H7 (cell line): ENCODE results near the gene SLC35G1.

DNA sequence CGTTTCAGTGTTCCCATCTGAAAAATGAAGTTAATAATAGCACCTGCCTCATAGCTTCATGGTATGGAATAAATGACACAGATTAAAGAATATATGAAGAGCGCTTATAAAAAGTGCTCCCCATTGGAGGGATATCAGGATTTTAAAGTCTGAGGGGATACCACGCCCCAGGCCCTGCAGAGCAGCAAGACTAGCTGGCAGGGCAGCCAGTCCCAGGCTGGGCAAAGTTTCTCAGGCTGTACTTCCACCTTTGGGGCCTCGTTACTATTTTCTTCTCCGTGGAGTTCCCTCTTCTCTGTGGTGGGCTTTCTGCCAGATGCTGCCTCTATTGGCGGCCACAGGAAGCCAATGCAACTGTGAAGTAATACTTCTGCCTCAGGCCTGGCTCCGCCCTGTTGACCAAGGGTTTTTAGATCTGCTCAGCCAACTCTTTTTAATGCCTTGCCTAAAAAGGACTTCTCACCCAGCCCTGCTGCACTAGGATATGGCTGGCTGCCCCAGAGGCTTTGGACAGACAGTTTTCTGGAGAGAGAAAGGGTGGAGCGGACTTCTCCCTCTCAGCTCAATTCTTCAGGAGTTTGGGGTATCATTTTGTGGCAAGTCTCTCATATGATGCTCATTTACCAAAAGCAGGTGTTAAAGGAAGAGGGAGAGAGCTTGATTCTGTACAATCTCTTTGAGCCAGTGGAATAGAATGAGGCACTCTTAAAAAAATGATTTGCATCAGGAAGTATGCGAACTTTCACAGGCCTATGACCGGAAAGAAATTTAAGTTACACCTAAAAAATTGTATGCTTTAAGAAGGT, 67.4 kb downstream of the HHEX start:
- RAMPAGE, long total RNA, result no peak

DNA sequence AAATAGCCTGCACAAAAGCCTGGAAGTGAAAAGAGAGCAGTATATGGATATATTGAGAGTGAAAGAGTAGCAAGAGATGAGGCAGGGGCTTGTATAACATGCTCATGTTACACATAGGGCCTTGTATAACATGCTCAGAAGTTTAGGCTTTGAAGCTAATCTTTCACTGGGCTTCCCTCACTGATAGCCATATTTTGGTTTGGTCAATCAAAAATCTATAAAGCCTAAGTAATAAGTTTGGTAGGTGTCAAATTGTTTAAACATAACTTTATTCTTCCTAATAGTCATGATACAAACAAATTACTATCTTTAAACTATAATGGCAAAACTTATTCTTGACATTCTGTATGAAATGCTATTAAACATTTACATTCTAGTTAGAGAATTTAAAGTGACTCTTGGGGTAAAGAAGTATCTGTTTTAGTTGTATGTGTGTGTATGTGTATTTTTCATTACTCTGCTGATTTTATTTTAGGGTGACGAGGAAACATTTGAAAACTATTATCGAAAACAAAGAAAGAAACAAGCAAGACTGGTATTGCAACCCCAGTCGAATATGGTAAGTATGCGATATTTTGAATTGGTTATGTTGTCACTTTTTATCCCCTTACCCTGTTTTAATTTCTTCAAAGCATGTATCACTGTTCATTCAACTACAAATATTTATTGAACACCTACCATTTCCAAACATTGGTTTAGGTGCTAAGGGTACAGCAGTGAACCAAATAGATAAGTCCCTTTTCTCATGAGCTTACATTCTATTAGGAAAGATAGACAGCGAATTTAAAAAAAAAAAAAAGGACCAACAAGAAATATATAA, 79.8 kb downstream of the EXOC6 start:
- RAMPAGE, long total RNA, result no peak

GRCh38 chr10:93032214-93032700, 28.3 kb upstream of the CYP26C1 start:
- RAMPAGE, long total RNA, result no peak

DNA sequence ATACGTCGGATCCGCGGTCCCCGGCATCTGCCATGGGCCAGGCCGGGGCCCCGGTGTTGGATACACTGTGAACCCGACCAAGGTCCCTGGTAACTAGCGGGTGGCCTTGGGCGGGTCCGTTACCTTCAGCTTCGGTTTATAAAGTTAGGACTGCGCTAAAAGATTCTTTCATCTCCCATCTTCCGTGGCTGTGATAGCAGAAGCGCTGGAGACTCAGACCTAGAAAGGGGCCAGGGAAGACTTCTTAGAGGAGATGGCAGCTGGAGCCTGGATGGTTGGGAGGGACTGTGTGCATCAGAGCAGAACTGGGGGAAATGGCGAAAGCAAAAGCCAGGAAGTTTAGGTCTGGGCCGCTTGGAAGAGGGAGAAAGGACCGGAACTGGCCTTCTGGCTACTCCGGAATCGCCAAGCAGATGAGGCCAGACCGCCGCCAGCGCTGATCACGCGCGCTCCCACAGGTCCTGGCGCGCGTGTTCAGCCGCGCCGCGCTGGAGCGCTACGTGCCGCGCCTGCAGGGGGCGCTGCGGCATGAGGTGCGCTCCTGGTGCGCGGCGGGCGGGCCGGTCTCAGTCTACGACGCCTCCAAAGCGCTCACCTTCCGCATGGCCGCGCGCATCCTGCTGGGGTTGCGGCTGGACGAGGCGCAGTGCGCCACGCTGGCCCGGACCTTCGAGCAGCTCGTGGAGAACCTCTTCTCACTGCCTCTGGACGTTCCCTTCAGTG, 1.8 kb downstream of the CYP26C1 start:
- RAMPAGE, long total RNA, result no peak

GRCh38 chr10:93225777-93226226, 152.1 kb downstream of the CYP26A1 start:
- RAMPAGE, long total RNA, result no peak

DNA sequence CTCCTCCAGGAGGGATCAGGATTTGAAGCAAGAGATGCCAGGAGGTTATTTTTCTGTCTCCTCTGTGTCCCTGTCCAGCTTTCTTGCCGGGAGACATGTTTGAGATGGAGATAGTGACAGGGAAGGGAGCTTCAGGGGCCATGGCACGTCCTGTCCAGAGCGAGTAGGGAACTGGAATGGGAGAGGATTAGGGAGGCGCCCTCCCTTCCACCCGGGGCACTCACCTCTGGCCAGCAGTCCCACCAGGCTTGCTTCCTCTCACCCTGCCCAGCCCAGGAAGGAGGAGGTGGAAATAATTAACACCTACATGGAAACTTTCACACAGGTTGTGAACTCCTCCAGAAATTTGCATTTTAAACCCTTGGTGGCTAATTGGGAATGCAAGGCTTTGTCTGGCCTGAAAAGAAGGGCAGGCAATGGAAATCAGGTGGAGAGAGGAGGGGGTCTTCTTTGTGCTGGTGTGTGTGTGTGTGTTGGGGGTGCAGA, 199.2 kb downstream of the CYP26A1 start:
- RAMPAGE, long total RNA, result no peak

- RAMPAGE, long total RNA, result no peak
These were observed 147.1 kb downstream of the MYOF start for GRCh38 chr10:93334879-93335570.

GRCh38 chr10:93417045-93417907, 64.9 kb downstream of the MYOF start:
- RAMPAGE, long total RNA, result no peak

GRCh38 chr10:93421982-93422539, 60.1 kb downstream of the MYOF start:
- RAMPAGE, long total RNA, result no peak

DNA sequence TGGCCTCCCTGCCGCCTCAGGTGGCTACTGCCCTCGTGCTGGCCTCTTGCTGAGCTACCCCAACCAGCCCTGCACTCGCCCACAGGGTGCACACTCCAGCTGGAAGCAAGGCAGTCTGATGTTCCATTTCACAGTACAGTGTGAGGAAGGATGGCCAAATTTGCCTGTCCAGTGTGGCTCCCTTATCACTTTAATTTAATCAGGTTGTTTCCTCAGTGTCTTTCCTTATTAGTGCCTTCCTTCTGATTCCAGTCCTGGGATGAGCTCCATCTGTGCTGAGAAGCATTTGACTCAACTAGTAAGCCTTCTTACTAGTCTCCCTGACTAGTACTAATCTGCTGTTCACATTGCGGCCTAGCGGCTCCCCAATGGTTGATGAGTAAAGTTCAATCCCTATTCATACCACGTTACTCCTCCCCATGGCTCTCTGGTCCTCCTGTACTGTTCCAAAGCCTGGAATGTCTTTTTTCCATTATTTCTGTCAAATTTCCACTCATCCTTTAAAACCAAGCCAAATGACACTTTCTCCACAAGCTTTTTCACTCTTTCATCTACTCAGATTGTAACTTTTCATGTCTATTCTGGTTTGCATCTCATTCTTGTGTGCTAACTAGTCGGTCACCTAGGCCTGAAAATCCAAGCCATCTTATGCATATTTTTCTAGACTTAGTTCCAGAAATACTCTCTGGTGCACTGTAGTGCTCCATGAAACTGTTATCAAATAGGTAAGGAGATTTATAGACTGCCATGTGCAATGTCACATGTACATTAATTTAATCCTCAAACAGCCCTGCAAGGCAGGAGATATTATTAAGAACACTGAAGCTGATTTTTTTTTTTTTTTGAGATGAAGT, 8.0 kb downstream of the MYOF start:
- RAMPAGE, long total RNA, result no peak

- RAMPAGE, long total RNA, result no peak
These were observed 11.5 kb upstream of the FFAR4 start for GRCh38 chr10:93554820-93555493.

- RAMPAGE, long total RNA, result no peak
These were observed 1.4 kb downstream of the FFAR4 start for GRCh38 chr10:93567867-93568342.

DNA sequence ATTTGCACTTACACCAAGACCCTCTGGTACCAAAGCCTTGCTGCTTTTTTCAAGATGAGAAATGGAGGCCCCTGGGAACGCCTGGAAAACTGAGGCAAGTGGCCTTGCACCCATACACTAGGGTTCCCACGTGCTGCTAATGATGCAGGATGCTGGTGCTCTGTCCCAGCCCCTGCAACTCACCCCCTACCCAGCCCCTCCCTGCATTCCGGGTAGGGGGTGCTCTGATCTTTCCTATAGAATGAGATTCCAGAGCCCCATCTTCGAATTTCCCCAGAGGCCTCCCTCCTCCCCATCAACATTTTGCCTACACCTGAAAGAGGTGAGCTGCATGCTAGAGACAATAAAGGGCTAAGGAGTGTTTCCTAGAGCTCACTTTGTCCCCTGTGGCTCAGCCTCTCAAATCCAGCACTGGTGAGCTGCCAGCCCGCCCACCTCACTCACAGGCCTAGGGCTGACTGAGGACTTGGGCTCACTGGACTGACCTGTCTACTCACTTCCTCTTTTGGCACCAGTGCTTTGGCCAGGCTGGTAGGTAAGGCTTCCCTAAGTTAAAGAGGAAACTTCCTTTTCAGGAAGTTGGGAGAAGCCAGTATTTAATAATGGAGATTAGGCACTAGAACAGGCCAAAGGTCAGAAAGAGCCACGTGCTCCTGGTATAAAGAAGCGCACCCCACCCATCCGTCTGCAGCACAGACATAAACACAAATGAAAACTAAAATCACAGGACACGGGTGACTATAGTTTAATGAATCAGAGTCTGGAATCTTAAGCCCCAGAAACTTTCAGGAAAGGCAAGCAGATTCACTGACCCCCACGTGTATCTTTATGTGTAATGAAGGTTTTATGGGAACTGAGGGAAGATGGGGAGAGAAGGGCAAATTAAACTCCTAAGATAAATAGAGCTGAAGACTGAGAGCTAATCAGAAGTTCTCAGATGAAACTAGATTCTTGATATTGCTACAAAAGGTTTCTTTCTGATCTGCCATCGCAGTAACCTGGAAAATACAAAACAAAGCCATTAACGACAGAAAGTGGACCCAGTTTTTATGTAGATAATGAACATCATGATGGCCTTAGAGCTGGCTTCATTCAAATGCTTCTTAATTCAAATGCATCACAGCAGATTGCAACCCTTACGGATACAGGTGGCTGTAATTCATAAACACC, 9.5 kb downstream of the RBP4 start:
- RAMPAGE, long total RNA, result no peak

DNA sequence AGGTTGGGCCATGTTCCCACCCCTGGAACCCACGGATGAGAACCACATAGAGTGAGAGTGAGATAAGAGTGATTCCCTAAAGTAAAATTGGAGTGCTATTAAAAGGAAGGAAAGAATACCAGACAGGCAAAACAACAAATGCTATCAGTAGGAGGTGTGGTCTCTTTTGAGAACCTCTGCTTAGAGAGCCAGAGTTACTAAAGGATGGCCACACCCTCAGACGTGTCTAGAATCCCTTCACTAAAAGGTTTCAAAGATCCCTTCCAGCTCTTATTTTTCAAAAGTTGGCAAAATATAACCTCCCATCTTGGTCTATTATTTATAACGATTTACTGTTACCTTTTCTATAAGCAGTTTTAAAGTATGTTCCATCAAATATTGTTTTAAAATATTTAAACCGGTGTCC, 49.3 kb downstream of the LGI1 start:
- RAMPAGE, long total RNA, result no peak

DNA sequence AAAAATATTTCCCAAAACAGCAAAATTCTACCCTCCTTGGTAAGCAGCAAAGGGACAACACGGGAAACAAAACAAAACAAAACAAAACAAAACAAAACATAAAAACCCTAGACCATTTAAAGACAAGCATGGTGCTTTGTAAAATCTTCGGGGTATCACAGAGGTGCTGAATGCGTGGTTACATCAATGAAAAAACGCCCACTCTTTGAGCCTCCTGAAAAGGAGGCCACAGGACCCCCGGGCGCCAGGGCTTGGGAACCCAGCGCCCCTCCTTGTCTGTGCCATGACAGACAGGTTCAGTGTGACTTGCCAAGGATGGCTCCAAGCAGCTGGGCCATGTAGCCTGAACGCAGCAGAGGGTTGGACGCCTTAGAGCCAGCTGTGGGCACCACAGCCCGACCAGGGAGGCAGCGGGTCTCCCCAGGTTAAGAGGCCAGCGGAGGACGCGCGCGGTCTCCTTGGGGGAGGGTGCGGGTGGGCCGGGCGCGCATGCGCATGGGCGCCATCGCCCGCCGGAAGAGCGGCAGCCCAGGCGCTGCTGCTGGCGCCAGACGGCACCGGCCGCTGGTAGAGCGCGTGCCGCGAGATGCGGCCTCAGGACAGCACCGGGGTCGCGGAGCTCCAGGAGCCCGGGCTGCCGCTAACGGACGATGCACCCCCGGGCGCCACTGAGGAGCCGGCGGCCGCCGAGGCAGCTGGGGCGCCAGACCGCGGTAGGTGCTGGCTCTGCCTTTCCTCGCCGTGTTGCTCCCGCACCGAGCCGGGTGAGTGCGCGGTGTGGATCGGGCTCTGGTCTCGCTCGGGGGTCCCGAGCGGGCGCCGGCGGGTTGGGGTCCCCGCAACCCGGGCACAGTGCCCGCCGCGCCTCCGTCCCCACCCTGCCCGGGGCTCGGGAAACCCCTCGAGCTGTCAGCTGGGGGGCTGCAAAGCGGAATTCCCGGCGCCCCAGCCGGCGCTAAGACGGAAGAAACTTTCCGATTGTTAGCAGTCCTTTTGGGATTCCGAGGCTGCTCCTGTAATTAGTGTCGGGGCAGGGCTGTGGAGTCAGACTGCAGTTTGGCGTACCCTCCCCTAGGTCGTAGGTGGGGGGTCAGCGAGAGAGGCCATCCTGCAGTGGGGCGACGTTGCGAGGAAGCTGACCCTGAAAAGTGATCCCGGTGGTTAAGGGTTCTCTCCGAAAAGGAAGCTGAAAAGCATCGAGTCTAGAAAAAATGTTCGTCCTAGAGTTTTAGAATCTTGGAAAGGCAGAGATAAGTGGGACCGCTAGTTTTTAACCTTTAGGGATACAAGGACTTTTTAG, at the start of gene SLC35G1:
Gene SLC35G1 (plus strand): TSS at position 531 of the 1,300 bp plus-strand sequence.
- RAMPAGE, long total RNA, result no peak

DNA sequence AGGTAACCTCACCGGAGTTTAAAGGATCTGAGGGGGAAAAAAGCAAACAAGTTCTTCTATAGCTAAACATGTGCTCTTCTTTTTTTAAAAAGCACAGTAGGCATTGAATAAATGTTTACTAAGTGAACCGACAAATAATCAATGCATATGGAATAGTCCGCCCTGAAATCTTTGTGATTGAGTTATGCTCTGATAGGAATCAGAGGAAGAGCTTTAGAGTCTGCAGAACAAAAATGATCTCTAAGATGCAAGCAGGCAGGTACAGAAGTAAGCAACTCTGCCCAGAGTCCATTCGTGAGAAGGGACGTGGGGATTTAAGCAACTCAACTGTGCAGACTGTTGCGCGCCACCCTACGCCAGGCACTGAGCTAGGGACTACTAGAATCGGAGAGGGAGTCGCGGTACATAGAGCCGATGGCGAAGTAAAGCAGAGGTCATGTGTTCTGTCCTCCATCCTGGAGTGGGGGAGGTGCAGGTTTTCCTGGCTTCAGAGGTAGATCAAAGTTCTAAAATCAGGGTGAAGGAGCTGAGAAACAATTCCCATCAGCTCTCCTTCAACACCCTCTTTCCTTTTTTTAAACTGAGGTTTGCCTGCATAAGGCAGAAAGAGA, 23.1 kb downstream of the SLC35G1 start:
- RAMPAGE, long total RNA, result no peak

DNA sequence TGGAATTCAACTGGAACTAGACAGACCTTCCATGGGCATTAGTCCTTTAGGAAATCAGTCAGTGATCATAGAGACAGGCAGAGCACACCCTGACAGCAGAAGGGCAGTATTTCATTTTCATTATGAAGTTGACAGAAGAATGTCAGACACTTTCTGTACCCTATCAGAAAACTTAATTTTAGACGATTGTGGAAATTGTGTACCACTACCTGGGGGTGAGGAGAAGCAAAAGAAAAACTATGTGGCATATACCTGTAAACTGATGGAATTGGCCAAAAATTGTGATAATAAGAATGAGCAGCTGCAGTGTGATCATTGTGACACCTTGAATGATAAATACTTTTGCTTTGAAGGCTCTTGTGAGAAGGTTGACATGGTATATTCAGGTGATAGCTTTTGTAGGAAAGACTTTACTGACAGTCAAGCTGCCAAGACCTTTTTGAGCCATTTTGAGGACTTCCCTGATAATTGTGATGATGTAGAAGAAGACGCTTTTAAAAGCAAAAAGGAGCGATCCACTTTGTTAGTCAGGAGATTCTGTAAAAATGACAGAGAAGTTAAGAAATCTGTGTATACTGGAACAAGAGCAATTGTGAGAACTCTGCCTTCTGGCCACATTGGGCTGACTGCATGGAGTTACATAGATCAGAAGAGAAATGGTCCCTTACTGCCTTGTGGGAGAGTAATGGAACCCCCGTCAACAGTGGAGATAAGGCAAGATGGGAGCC, 37.9 kb downstream of the PLCE1 start:
- RAMPAGE, long total RNA, result no peak

GRCh38 chr10:94174412-94174933, 180.7 kb downstream of the PLCE1 start:
- RAMPAGE, long total RNA, result no peak

- RAMPAGE, long total RNA, result no peak
These were observed 46.4 kb downstream of the NOC3L start for GRCh38 chr10:94316274-94316871.

- RAMPAGE, long total RNA, result no peak
These were observed 14.7 kb upstream of the CYP2C19 start for GRCh38 chr10:94747649-94748365.